Colic lymph node (tissue), 1 donor: ENCODE measurements around a stretch of chr15.

GRCh38 chr15:31329125-31329541 lies 2.5 kb downstream of the KLF13 start:
- PRO-cap = no peak

DNA sequence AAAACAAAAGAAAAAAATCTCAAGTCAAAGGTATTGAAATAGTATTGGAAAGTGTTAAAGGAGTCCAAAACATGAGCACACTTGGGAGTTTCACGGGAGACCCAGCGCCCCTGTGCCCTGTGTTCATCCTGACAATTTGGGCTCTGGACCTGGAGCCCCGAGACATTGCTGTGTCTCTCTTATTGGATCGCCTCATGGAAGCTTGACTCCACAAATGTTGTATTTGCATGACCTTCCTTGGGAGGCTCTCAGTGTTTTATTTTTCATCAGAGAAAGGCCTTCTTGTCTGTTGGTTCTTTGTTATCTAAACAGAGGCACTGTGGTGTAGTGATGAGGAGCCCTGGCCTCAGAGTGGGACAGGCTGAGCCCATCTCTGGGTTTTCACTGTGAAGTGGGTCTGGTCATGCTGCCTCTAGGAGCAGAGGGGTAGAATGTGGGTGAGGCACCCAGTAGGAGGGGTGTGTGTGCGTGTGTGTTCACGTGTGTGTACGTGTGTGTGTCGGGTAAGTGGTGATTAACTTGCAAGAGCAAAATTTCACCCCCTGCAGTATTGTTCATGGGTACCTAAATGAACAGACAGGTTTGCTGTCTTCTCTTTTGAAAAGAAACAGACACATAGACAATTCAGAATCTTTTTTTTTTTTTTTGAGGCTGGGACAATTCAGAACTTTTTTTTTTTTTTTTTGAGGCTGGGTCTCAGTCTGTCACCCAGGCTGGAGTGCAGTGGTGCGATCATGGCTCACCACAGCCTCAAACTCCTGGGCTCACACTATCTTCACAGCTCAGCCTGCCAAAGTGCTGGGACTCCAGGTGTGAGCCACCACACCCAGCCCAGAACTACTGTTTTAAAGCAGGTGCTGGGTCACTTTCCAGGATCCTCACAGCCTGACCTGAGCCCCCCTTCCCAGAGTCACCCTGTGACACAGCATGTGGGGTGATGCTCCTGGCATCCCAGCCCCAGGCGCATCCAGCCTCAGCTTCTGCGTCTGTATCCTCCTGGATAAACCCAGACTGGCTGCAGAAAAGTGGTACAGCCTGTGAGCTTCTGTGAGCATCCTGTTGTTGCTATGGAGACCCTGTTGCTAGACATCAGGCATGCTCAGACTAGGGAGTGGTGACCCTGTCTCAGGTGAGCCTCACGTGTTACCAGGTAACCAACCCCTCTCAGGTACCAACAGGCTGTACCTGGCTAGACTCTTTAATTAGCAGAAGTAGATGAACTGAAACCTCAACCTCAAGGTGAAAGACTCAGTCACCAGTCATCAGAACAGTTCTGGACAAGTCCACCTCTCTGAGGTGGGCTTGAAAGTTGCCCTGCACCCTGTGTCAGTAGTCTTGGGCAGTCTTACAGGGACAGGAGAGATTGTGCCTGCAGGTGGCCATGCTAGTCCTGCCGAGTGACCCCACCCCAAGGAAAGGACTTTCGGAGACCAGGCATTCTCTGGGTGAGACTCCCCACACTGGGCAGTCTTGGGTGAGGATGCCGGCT lies 14.8 kb downstream of the KLF13 start:
- PRO-cap = no peak

DNA sequence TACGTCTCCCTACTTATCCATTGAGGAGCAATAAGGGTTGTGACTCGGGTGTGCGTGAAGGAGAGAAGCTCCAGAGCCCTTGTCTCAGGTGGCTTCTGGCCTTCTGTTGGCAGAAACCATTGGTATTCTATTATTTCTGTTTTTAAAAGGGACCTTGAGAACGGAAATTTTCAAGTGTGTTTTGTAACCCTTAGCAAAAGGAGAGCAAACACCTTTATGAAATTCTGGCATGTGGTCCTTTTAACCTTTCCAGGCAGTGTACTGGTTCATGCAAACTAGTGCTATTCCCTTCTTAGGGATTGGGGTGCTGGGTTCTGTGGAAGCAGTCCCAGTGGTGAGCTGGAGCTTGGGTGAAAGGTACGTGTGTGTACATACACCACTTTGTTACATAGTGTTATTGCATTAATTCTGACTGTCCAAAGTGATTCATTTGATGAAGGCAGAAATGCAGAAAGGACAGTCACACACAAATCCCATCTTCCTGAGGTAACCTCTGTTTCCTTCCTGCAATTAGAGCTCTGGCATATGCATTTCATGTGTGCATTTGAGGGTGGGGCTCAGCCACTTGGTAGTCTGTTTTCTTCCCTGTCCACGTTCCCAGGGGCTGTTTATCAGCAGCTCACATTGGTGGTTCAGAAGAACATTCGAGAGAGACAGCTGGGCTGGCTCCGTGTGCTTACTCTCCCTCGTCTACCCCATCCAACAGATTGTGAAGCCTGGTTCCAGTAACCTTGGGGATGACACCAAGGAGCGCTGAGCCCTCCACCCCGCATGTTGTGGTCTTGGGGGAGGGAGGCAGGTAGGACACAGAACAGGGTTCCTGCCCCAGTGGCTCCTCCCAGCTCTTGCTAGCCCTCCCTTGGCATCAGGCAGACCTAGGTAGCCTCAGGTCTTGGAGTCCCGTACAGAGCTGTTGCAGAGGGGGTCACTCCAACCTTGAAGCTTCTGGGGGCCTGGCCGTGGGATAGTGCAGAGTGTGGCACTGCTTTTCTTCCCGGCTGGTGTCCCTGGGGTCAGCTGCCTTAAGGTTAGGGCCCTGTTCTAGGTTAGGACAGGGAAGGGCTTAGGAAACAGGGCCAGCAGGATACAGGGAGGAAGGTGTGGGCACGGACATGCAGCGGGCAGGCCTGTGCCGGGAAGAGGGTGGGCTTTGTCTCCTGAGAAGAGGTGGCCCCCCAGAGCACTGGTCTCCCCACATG lies 32.9 kb downstream of the KLF13 start:
- PRO-cap = unidirectional peak, plus-strand start at position 638 of the sequence

GRCh38 chr15:31362086-31362528 lies 35.5 kb downstream of the KLF13 start:
- PRO-cap = no peak

DNA sequence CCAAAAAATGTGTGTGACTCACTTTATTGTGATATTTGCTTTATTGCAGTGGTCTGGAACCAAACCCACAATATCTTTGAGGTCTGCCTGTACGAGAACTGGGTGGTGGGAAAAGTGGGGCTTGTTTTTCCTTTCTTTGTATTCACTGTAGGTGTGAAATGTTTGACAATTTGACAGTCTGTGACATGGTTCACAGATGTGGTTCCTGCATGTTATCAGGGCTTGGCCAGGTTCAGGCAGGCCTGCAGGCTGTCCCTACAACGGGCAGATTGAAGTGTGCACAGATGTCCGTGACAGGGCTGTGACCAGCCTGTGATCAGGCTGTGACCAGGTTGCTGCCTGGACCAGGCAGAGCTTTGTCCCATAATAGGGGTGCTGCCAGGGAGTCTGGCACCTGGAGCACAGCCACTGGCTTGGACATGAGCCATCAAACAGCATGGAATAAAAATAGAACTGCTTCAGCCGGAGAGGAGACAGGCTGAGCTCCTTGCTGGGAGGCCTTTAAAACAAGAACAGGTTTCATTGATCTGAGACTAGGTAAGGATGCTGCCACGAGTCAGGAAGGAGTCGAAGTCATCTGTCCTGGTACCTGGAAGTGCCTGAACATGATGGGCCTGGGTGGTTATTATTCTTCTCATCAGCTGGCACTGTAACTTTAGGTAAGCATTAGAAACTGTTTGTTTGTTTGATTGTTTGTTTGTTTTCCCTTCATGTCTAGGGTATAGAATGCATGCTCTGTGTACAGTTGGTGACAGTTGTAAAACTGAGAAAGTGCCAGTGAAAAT lies 61.1 kb downstream of the KLF13 start:
- PRO-cap = no peak

GRCh38 chr15:31486026-31486687 lies 159.5 kb downstream of the KLF13 start:
- PRO-cap = no peak

GRCh38 chr15:31631522-31632298 lies 238.8 kb downstream of the OTUD7A start:
- PRO-cap = no peak

GRCh38 chr15:32342125-32342621 lies 60.9 kb downstream of the GOLGA8K start:
- PRO-cap = no peak

- PRO-cap = no peak
Measured at GRCh38 chr15:32636201-32637314, 5.0 kb upstream of the SCG5 start.

DNA sequence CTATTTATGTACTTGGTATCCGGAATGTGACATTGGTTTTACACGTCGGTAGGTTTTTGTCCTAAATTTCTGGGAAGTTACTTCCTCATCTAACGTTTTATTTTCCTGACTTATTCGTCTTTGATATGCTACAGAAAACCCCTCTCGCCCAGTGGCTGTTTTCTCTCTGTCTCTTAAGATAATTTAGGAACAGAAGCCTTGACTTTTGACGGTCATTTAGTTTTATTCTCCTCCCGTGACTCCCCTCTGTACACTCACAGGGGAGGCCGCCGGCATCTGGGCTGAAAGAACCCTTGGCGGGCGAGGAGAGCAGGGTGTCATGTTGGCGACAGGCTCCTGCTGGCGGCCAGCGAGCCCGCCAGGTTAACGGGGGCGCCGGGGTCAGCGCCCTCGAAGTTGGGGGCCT lies 738 bp upstream of the GREM1 start:
- PRO-cap = no peak

GRCh38 chr15:32731699-32732627 lies 14.2 kb downstream of the GREM1 start:
- PRO-cap = no peak

GRCh38 chr15:33153925-33154433 lies 40.5 kb downstream of the FMN1 start:
- PRO-cap = no peak

DNA sequence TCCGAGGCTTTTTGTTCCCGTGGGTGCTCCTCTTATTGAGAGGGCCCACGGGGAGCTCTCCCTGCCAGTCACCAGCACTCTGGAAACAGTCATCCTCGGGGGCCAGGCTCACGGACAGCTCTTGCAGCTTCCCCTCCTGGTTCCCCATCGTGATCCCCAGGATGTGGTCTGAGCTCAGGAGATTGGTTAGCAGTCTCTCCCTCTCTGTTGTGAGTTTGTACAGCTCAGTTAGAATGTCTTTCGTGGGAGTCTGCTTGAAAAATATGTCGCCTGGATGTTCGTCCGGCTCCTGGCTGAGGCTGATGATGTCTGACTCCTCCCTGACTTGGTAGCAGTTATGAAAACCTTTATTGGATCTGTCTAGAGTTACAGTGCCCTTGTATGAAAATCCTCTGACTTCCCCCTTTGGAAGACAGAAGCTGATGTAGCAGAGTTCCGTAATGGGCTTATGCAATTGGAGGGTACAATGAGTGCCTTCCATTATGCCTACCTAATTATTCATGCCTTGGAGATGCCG lies 40.0 kb downstream of the FMN1 start:
- PRO-cap = unidirectional peak, minus-strand start at position 81 of the sequence; bidirectional peak, plus-strand start outside the sequence, minus-strand start at position 394 of the sequence

DNA sequence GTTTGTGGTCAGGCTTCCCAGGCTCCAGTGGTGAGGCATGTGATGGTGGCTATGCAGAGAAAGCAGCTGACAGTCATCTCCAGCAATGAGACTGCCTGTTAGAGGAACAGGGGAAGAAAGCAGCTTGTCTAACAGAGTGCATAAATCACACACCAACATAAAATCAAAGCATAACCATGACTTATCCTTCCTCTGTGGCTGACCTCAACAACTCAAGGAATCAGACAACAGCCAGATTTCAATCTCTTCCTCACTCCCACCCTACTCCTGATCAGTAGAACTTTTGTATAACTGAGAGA lies 39.6 kb downstream of the FMN1 start:
- PRO-cap = bidirectional peak, plus-strand start at position 102 of the sequence, minus-strand start outside the sequence

DNA sequence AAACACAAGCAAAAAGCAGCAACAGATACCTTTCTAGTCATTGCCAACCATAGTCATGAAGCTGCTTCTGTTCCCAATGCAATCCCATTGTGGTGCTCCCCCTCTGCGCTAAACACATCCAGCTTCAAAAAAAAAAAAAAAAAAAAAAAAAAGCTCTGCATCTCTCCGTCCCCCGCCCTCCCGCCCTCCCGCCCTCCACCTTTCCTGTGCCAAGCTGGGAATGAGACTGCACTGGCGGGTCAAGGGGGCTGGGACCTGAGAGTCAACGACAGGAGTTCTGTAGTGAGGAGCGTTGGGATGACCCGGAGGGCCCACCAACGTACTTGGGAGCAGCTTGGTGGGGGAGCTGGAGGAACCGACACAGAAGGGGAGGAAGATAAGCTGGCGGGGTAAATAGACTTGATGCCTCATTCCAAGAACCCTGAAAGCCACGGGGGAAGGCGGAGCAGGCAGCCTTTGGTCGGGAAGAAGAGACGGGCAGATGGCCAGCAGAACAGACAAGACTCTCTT lies 394 bp downstream of the FMN1 start:
- PRO-cap = no peak

DNA sequence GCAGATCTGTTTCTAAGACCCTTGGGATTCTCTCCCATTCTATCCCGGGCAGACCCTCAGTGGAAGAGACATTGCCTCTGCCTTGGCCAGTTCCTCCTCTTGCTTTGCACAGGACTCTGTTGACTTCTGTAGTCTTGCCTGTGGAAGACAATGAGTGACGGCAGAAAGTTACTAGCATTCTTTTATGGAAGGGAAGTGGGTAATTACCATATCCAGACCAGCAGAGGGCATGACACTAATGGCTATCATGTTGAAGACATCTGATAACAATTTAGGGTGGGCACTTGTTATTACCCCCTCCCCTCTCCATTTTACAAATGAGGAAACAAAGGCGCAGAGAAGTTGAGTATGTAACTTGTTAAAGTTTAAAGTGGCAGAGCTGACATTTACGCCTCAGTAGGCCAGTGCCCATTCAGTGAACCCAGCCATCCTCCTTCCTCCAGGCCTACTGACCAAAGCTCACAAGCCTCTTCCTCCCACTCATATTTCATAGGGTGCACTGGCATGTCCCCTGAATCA lies 48.2 kb upstream of the FMN1 start:
- PRO-cap = no peak

DNA sequence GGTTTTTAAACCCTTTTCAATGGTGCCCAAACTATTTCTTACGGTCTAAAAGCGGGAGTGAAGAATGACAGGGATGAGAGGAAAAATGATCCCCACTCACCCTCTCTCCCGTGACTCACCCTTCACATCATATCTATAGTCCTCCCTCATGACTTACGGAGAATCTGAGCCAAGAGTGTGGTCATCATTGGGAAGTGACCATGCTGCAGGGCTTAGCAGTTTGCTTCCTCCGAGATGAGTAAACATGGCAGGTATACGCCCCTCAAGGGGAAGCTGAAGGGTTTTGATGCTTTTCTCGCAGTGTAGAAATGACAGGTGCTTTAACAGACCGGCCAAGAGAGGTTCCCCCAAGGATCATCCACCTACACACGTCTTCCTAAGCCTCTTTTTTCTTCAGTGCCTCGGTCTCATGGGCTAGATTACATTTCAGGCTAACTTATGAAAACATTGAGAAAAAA lies 274.1 kb downstream of the RYR3 start:
- PRO-cap = no peak

DNA sequence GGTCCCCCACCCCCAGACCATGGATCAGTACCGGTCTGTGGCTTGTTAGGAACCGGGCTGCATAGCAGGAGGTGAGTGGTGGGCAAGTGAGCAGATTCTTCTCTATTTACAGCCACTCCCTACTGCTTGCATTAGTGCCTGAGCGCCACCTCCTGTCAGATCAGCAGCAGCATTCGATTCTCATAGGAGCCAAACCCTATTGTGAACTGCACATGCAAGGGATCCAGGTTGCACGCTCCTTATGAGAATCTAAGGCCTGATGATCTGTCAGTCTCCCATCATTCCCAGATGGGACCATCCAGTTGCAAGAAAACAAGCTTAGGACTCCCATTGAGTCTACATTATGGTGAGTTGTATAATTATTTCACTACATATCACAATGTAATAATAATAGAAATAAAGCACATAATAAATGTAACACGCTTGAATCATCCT lies 25.8 kb downstream of the CHRM5 start:
- PRO-cap = no peak

GRCh38 chr15:34337232-34337597 lies 366 bp downstream of the SLC12A6 start:
- PRO-cap = no peak

DNA sequence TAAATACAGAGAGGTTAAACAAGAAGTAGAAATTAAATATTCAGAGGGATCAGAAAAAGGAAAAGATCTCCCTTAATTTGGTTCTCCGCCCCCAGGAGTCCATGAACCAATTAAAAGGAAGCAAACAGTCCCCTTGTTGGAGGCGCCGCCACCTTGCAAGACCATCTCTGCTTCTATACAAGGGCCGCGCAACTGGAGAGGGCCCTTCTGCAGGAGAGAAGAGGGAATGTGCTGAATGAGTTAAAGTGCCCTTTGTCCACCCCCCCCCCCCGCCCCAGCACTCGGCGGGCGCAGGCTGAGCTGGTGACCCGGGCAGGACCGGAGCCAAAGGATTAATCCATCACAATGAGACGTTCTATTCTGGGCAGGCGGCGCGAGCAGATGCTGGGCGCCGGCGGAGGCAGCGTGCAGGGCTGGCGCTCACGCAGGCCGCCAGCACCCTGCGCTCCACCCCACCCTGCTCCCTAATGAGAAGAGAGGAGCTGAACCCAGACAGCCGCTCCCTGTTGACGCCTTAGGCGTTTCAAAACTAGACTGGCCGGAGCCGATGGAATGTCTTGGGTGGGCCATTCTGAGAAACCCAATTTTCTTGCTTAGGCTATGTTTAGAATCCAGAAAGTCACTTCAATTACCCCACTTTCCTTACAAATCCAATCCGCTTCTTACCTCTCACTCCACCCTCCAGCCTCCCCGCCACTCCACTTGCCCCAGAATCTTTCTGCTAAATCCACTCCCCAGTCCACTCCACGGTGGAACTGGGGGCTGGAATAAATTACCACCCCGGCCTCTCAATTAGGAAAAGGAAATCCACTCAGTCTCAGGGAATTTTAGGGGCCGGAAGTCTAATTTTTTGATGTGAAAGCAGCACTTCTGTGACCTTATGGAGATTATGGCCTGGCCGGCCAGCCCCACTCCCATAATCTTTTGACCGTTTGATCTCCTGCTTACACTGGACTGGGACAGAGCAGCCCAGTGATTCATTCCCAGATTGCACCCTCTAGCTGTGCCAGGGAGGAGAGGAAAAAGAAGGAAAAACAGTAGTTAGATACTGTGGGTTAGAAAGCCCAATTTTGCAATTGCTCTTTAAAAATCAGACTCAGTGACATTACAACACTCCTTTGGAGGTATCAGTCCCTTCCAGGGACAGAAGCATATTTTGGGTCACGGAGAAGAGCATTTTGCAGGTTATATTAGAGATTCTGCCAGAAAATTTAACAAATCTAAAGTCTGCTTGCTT lies 32.7 kb downstream of the GJD2 start:
- PRO-cap = no peak